ENCODE results near the genes TNNI3K and LHX8.

- RRBS = no CpG with 5 or more reads among the region's 4 CpGs
Measured at GRCh38 chr1:67478912-67479520, 48.8 kb upstream of the SERBP1 start.

- RRBS = no CpG with 5 or more reads among the region's 4 CpGs
Measured at GRCh38 chr1:67631576-67632217, 53.3 kb upstream of the GADD45A start.

- RRBS = no CpG with 5 or more reads among the region's 15 CpGs
Measured at GRCh38 chr1:67635367-67635950, 49.5 kb upstream of the GADD45A start.

DNA sequence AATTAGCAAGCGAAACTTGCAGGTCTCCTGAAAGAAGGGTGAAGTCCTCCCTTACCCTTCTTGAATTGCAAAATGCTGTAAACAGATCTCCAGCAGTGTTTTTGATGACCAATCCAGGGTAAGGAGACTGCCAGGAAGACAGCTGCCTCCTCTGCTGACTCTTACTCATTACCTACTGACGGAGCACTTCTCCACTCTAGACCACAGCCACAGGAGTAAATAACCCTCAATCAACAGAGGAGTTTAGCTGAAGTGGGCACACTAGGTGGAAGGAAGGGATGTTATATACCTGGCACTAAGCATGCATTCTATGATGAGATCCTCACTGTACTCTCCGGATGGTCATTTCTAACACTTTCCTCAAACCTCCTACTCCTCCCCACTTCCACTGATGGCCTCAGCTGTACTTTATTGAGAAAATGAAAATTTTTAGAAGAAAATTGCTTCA lies 32.1 kb upstream of the GADD45A start:
- RRBS = no CpG with 5 or more reads among the region's 3 CpGs

GRCh38 chr1:67675633-67676274 lies 9.2 kb upstream of the GADD45A start:
- RRBS = no CpG with 5 or more reads among the region's 3 CpGs

DNA sequence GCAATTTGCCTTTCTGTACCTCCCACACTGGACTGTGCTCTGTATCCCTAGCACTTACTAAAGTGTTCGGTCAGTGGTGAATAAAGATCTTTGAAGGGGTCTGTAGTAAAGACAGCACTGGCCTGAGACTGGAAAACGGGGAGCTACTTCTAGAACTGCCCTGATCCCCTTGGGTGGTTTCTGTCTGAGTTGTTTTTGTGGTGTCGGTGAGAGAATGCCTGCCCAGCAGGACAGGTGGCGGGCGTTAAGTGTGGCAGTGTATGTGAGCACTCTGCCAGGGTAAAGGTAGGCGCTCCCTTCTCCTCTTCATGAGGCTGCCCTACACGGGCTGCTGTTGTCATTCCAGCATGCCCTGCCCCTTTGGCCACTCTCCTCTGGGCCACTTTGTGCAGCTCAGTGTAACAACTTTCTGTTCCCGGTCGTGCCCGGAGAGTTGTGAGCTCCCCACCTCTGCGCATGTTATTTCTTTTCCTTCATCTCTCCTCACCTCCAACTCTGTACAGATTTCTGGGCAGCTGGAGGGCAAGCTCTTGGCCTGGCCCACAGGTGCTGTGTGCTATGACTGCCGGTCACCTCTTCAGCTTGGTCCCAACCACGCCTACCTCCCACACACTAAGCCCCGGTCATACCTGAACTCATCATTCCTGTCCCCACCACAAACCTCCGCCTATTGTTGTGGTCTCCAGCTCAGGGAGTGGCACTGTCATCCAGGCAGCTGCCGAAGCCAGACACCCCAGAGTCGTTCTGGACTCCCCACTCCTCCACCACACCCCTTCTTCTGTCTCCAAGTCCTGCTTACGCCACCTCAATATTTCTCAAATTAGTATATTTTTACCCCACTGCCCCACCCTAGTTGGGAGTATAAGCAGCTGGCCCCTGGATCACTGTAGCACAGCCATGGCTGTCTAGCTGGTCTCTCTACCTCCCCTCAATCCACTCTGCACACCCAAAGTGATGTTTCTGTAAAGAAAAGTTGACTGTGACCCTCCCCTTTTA lies 69.0 kb downstream of the GADD45A start:
- RRBS = 89% methylated on average over 3 of the region's 18 CpGs

DNA sequence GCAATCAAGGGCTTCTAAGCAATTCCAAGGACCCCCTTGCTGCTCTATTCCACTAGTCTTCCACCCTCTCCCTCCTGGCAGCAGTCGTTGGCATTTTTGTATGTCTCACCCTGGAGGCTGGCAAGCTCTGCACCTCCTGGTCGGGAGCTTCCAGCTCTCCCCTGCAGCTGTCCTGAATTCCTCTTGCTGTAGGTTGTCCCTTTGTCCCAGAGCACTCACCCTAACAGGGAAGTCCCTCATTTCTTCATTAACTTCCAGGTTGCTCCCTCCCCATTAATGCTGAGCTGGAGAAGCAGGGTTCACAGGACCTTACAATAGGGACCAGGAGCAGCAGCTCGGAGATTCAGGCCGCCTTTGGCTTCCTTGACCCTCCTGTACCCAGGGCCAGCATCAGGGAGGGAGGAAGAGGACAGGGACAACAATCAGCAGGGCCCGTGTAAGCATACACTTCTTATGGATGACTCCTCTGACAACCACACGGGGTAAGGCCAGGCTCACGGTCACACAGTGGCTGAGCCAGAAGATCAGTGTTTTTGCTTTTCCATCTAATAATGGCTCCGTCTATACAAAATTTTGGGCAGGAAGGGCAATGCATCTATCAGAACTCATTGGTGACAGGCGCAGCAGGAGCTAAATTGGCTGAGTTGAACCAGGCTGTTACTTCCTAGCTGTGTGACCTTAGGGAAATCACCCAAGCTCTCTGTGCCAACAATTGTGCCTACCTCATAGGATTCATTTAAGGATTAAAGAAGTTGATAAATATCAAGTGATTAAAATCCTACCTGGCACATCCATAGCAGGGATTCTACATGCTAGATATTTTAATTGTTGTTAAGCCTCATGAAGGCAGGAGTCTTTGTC lies 65.6 kb upstream of the DIRAS3 start:
- RRBS = no CpG with 5 or more reads among the region's 9 CpGs

DNA sequence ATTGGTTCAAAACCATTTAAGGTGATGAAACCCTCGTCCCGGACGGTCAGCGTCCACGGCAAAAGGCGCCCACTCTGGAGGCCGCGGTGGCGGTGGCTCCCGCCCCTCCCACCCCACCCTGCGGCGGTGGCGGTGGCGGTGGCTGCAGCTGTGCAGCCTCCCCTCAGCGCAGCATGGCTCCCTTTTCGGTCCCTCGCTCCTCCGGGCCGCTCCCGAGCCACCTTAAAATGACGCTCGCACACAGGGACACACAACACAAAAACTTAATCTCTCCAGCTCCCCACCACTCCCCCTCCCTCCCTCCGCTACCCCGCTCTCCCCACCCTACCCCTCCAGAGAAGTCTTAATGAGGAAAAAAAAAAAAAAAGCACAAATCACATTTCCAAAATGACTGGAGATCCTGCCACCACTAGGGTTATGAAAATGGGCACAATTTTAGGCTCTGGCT lies 69.0 kb downstream of the WLS start:
- RRBS = no CpG with 5 or more reads among the region's 24 CpGs

DNA sequence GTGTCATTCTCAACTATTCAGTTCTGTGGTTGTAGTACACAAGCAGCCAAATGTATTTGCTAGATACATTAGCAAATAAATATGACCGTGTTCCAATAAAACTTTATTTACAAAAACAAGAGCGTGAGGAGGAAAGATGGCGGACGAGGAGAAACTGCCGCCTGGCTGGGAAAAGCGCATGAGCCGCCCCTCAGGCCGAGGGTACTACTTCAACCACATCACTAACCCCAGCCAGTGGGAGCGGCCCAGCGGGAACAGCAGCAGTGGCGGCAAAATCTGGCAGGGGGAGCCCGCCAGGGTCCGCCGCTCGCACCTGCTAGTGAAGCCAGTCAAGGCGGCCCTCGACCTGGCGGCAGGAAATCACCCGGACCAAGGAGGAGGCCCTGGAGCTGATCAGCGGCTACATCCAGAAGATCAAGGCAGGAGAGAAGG lies 286.1 kb downstream of the LRRC40 start:
- RRBS = 97% methylated on average over 2 of the region's 20 CpGs

DNA sequence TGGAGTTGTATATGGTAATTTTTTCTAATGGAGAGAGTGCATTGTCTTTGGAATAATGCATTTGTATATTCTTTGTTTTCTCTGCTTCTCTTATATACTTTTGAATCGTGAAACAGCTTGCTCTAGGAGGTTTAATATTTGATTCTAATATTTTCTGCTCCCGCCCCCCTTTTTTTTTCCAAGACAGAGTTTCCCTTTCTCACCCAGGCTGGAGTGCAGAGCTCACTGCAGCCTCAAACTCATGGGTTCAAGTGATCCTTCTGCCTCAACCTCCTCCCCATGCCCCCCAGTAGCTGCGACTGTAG lies 4.6 kb upstream of the LRRC40 start:
- RRBS = no CpG with 5 or more reads among the region's 3 CpGs

DNA sequence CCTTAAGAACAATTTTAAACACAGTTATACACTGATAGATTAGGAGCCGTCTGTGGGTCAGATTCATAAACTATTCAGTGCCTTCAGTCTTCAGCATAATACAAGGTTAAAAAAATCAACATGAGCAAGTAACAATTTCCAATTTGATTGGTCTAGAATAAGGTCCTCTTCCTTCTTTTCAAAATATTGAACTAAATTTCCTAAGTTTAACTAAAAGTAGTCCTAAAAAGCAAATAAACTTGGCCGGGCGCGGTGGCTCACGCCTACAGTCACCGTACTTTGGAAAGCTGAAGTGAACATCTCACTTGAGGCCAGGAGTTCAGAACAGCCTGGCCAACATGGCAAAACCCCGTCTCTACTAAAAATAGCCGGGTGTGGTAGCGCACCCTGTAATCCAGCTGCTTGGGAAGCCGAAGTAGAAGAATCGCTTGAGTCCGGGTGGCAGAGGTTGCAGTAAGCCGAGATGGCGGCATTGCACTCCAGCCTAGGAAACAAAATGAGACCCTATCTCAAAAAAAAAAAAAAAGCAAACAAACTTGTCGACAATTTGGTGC lies 15.7 kb downstream of the ANKRD13C start:
- RRBS = 98% methylated on average over 2 of the region's 15 CpGs

GRCh38 chr1:70410290-70410492 lies 877 bp upstream of the CTH start:
- RRBS = no CpG with 5 or more reads among the region's 1 CpG

DNA sequence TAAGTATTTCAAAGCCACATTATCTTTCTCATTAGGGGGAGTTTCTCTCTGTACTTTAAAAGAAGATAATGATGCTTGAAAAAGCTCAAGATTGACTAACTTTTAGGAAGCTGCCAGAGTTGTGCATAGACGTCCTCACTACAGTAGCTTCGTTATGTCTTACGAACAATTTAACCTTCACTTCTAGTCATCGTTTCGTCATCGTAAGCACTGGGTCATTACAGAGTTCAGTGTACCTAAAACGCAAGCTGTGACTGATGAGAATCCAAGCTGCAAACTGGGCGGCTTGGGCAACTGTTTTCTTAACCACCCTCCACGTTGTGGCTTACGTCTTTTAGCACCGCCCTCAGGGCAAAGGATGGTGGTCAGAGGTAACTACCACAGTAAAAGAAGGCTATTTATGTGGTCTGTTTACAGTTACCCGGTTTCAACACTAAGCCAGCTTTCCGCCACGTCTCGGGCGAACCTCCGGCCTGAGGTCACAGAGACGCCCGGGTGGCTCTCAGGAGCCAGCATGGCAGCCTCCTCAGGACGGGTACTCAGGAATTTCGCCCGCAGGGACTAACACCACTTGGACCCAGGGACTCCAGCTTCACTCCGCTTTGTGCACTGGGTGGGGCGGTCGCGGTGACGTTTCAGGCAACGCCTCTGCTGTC lies 447 bp upstream of the CTH start:
- RRBS = no CpG with 5 or more reads among the region's 28 CpGs

- RRBS = no CpG with 5 or more reads among the region's 4 CpGs
Measured at GRCh38 chr1:70460923-70461300, 49.8 kb downstream of the CTH start.

DNA sequence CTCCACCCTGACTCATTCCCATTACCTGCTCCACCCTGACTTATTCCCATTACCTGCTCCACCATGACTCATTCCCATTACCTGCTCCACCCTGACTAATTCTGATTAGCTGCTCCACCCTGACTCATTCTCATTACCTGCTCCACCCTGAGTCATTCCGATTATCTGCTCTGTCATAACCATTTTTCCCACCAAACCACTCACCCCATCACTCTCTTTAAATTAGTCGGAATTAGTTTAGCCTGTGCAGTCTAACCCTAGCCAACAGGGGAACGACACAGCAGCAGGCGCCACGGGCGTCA lies 901.4 kb upstream of the NEGR1 start:
- RRBS = no CpG with 5 or more reads among the region's 6 CpGs

GRCh38 chr1:74235177-74235671 lies at the start of gene TNNI3K:
TNNI3K (plus strand) TSS chr1:74235387.
- RRBS = no CpG with 5 or more reads among the region's 3 CpGs

- RRBS = no CpG with 5 or more reads among the region's 23 CpGs
Measured at GRCh38 chr1:75134223-75134937, at the start of gene LHX8. LHX8 (plus strand) TSS chr1:75134388.

- RRBS = no CpG with 5 or more reads among the region's 2 CpGs
Measured at GRCh38 chr1:75672442-75673284, 51.8 kb upstream of the ACADM start.

DNA sequence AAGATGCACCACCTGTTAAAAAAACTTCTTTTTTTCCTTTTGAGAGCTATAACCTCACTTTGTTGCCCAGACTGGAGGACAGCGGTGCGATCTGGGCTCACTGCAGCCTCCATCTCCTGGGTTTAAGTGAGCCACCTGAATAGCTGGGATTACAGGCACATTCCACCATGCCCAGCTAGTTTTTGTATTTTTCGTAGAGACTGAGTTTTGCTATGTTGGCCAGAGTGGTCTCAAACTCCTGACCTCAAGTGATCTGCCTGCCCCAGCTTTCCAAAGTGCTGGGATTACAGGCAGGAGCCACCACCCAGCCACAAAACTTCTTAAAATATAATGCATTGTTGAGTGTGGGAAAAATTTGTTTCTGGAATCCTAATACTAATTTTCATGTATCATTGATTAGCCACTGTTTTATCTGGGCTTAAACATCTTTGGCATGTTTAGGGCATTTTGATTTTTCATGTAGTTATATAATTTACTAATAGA lies 2.3 kb downstream of the RABGGTB start:
- RRBS = no CpG with 5 or more reads among the region's 3 CpGs

DNA sequence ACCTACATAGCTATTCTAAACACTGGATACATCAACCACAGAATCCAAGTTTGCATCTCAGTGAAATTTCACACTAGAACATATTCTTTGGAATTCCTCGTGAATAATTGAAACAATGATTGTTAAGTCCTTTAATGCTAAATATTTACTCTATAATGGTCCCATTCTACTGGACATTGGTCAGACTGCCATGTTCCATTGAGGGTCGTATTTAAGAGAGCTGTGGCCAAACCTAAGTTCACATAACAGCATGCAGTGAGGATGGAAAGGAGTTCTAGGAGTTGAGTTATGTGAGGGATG lies 44.6 kb downstream of the ST6GALNAC3 start:
- RRBS = no CpG with 5 or more reads among the region's 2 CpGs

Measured in retinal pigment epithelial cell (primary cell).